ENCODE measurements around a stretch of chr15.

- PRO-cap = no peak
- RAMPAGE, long total RNA, 3 experiments = no peak in any of the 3 experiments
These were observed 54.2 kb upstream of the CGNL1 start for GRCh38 chr15:57322084-57322474.

DNA sequence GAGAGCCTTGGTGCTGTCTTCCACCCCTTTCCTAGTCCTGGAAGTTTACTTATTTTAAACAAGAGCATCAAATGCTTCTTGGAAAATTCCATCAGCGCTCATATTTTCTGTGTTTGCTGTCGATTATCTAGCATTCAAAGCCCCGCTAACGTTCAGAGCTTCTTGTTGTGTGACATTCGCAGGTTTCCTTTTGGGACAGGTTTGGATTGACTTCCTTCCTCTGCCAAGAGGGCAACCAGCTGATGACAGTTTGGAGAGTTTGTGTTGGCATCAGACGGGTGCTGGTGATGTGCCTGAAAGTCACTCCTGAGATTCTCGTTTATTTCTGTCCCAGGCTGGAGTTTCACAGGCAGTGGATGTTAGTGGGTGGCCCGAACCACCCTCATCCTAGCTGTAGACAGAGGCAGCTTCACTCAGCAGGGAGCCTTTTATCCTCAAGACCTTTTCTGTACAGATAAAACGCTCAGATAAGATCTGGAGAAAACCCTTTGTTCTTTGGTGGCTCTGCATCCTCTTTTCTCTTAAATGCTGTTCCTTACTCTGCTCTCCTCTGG is 35.6 kb downstream of the CGNL1 start:
- PRO-cap = no peak
- RAMPAGE, long total RNA, 3 experiments = no peak in any of the 3 experiments

- PRO-cap = no peak
- RAMPAGE, long total RNA, 3 experiments = no peak in any of the 3 experiments
These were observed 50.9 kb downstream of the CGNL1 start for GRCh38 chr15:57427152-57427577.

DNA sequence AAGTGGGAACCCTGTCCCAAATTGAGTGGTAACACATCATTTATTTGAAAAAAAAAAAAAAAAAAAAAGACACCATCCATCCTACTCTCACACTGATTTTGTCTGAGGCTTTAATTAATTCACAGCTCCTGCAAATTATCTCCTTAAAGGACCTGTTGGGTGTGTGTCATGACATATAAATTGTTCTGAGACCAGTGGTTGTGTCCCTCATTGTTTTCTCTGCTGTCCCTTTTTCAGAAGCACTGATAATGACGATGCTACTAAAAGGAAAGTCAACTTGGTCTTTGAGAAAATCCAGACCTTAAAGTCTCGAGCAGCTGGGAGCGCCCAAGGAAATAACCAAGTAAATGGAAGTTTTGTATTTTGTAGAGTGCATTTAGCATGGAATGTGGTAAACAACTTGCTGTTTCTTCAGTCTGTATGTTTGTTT is 65.8 kb downstream of the CGNL1 start:
- PRO-cap = no peak
- RAMPAGE, long total RNA, 3 experiments = no peak in any of the 3 experiments

DNA sequence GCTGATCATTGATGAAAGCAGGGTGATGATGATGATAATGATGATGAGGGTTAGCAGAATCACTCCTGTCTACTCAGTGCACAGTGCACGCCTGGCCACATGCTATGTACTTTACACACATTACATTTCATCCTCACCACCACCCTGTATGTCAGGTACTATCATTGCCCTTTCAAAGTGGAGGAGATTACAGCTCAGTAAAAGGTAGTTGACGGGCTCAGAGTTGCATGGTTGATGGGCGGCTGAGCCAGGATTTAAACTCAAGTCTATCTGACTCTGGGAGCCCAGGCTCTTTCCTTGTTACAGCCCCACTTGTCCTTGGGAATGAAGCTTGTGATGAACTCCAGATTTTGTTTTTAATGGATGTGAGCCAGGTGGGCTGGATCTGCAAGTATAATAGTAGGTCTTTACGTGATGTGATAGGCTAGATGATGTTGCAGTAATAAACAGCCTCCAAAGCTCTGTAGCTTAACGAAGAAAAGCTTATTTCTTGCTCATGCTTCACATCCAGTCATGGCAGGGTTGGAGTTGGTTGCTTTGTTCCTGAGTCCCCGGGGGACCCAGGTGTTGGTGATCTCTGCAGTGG is 87.5 kb upstream of the MYZAP start:
- PRO-cap = no peak
- RAMPAGE, long total RNA, 3 experiments = no peak in any of the 3 experiments

- PRO-cap = no peak
- RAMPAGE, long total RNA, 3 experiments = no peak in any of the 3 experiments
These were observed 86.4 kb upstream of the MYZAP start for GRCh38 chr15:57505184-57505832.

DNA sequence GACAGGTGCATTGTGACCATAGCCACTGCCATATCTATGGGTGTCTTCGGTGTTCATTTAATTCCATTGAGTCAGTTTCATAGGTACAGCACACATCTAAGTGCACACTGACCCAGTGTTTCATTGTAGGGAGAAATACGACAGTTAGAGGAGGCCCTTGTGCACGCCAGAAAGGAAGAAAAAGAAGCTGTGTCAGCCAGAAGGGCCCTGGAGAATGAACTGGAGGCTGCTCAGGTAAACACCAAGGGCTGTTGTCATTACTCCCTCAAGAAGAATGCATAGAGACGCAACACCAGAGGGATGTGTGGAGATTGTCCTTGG is 73.5 kb upstream of the MYZAP start:
- PRO-cap = no peak
- RAMPAGE, long total RNA, 3 experiments = no peak in any of the 3 experiments

- PRO-cap = no peak
- RAMPAGE, long total RNA, 3 experiments = no peak in any of the 3 experiments
These were observed 775 bp downstream of the MYZAP start for GRCh38 chr15:57592468-57592890.

GRCh38 chr15:57592891-57593592 is 1.3 kb downstream of the MYZAP start:
- PRO-cap = no peak
- RAMPAGE, long total RNA, 3 experiments = no peak in any of the 3 experiments

DNA sequence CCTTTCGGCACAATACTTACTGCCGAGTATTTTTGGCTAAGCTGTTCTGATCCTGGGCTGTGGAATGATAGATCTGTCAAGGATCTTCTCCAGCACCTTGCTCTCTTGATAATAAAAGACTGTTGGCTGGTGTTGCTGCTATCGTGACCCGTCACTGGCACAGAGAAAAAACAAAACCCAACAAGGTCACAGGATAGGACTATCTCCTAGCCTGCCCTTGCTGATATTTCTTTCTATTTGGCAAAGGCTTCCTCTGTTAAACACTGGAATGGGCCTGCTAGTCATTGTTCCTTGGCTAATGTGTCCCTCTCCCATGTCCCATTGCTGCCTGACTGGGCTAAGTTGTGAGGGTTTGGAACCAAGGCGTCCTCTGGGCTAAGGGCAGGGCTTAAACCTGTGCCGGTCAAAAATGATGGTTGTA is 3.9 kb downstream of the MYZAP start:
- PRO-cap = no peak
- RAMPAGE, long total RNA, 3 experiments = no peak in any of the 3 experiments

GRCh38 chr15:57615316-57615860 is 23.7 kb downstream of the MYZAP start:
- PRO-cap = no peak
- RAMPAGE, long total RNA, 3 experiments = no peak in any of the 3 experiments

- PRO-cap = no peak
- RAMPAGE, long total RNA, 3 experiments = no peak in any of the 3 experiments
These were observed 11.2 kb downstream of the POLR2M start for GRCh38 chr15:57717838-57718051.

DNA sequence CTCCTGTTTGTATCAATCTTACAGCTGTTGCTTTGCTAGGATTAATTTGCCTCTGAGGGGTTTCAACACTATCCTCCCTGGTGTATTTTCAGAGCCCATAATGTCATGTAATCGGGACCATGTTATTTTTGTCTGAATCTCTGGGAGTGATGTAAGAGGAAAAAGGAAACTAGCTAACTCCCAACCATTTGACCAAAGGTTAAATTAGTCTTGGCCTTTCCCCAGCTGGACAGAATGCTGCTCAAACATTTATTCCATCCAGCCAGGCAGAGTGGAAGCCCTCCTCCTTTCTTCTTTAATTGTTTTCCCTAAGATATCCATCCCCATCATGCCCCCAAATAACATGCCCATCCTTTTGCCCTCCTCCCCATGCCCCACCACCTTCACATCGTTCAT is 142.2 kb downstream of the ALDH1A2 start:
- PRO-cap = no peak
- RAMPAGE, long total RNA, 3 experiments = no peak in any of the 3 experiments

DNA sequence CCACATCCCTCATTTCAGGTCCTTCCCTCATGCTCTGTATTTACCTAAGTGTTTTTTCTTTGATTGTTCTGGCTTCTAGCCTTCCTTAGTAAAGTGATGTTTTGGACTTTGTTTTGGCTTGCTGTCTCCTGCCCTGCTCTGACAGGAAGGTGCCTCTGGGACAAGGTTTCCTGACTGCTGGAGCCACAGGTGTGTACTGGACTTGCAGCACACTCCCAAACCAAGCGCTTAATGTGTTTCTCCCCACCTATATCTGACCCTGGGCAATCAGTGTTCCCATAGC is 30.0 kb upstream of the ALDH1A2 start:
- PRO-cap = no peak
- RAMPAGE, long total RNA, 3 experiments = no peak in any of the 3 experiments

DNA sequence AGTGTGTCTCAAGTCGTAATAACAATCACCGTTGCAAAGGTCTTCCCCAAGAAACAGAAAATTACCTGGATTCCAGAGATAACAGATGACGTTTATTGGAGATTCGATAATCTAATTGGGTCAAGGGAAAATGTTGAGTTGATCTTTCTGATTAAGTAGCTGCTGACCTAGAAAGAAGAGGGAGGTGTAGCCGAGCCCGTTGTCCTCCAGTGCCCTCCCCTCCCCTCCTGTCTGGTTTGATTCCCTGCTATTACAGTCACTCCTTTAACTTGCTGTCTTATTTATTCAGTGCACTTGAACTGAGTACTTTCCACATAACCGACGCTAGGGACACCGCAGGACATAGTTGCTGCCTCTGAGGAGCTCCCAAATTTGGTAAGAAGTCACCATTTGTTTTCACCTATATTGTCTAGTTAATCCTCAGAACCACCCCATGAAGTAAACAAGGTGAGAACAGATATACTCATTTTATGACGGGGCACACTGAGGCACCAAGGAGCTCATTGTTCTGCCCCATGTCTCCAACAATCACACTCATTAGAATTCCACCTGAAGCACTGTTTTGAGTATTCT is 103.7 kb downstream of the AQP9 start:
- PRO-cap = no peak
- RAMPAGE, long total RNA, 3 experiments = no peak in any of the 3 experiments

- PRO-cap = no peak
- RAMPAGE, long total RNA, 3 experiments = no peak in any of the 3 experiments
These were observed 134.2 kb upstream of the LIPC start for GRCh38 chr15:58297523-58297959.

- PRO-cap = no peak
- RAMPAGE, long total RNA, 3 experiments = no peak in any of the 3 experiments
These were observed 121.8 kb upstream of the LIPC start for GRCh38 chr15:58310043-58310273.

- PRO-cap = no peak
- RAMPAGE, long total RNA, 3 experiments = no peak in any of the 3 experiments
These were observed 71.3 kb upstream of the LIPC start for GRCh38 chr15:58360569-58360768.

GRCh38 chr15:58462426-58463113 is 30.8 kb downstream of the LIPC start:
- PRO-cap = no peak
- RAMPAGE, long total RNA, 3 experiments = no peak in any of the 3 experiments

DNA sequence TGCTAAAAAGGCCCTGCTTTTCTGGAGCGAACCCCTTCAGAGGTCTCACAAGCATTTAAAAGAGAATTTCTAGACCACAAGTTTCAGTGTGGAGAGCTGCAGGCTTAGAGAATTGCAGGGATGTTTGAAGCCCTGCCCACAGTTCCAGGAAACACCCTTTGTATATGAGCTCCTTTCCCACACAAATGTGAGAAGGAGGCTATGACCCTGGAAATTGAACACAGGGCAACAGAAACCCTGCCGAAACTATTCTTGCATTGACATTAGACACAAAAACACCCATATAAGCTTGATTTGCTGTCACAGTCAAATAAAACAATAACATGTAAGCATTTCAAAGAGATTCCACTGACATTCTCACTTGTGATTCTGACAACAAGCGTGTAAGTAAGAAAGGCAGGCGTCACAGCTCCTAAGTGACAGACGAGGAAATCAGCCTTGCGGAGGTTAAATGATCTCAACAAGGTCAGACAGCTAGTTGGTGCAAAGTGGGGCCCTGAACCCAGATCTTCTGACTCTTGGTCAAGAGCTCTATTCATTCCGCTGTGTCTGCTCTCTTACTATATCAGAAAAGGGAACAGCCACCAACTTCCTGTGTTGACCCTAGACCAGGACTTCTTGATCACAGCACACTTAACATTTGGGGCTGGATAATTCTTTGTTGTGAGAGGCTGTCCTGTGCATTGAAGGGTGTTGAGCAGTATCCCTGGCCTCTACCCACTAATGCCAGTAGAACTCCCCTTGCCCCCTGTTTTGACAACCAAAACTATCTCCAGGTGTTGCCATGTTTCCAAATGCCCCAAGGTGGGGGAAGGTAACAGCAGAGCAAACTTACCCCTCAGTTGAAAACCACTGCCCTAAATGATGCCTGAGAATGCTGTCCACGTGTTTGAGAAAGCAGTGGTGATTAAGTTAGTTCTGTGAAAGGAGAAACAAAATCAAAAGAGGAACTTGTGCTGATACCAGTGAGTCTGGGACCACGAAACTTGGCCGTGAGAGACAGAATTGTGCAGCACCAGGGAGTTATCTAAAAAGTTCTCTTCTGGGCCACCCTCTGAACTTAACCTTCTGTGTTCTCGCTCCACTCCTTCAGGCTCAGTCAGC is 86.0 kb downstream of the LIPC start:
- PRO-cap = no peak
- RAMPAGE, long total RNA, 3 experiments = no peak in any of the 3 experiments